Fibroblast of the aortic adventitia (primary cell): Measurements from ENCODE around the gene DIRAS1.

- CAGE, long polyA plus RNA, result no peak
Measured at GRCh38 chr19:2327198-2328235, 869 bp downstream of the LSM7 start.

GRCh38 chr19:2329454-2330102, 1.1 kb downstream of the SPPL2B start:
- CAGE, long polyA plus RNA, result no peak

DNA sequence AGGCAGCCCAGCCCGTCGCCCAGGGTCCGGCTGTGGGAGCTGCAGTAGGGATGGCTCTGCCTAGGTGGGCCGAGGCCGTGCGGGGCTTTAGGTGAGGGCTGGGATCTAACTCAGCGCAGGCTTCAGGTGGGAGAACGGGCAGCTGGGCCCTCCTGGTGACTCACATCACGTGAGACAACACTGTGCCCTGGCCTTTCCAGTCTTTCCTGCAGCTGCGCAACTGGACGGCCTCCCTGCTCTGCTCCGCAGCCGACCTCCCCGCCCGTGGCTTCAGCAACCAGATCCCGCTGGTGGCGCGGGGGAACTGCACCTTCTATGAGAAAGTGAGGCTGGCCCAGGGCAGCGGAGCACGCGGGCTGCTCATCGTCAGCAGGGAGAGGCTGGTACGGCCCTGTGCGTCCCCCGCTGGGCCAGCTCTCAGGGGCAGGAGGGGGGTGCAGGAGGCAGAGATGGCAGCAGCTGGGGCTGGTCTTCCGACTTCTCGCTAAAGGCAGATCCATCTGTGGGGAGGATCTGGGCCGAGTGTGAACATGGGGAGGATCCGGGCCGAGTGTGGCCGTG, 8.8 kb downstream of the SPPL2B start:
- CAGE, long polyA plus RNA, result no peak

DNA sequence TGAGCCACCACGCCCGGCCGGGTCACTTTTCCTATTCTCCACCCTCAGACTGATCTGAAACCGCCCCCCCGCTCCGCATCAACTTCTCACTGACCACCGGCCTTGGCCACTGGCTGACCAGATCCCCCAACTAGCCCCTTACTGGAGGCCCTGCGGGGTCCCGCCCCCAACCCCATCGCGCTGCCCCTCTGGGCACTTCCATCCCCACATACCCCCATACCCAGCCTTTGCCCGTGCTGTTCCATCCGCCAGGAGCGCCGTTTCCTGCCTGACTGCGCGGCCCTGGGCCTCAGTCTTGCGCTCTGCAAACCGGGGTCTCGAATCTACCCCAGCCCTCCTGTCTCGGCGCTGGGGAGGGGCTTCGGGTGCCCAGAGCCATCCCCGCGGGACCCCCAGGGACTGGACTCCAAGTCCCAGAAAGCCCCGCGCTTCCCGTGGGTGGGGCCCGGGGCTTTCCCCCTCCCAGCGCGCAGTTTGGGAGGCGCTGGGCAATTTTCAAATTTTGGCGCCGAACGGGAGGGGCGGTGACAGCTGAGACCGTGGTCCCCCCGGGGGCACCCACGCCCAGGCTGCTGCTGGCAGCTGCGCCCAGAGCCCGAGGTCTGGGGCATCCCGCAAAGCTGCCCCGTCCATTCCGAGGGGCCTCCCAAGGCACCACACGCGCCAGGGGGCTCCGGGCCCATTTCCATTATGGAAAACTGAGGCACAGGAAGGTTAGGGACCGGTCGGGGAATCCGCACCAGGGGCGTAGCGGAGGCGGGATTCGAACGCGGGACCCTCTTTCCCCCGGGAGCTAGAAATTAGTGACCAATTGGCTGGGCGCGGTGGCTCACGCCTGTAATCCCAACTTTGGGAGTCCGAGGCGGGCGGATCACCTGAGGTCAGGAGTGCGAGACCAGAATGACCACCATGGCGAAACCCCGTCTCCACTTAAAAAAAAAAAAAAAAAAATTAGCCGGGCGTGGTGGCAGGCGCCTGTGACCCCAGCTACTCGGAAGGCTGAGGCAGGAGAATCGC, 5.3 kb upstream of the LMNB2 start:
- CAGE, long polyA plus RNA, result no peak

DNA sequence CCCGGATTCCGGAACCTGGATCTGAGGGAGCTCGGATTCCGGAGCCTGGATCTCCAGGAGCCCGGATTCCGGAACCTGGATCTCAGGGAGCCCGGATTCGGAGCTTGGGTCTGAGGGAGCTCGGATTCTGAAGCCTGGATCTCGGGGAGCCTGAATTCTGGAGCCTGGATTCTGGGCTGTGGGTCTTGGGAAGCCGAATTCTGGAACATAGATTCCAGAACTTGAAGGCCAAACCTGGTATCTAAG, 6.4 kb upstream of the LMNB2 start:
- CAGE, long polyA plus RNA, result no peak

DNA sequence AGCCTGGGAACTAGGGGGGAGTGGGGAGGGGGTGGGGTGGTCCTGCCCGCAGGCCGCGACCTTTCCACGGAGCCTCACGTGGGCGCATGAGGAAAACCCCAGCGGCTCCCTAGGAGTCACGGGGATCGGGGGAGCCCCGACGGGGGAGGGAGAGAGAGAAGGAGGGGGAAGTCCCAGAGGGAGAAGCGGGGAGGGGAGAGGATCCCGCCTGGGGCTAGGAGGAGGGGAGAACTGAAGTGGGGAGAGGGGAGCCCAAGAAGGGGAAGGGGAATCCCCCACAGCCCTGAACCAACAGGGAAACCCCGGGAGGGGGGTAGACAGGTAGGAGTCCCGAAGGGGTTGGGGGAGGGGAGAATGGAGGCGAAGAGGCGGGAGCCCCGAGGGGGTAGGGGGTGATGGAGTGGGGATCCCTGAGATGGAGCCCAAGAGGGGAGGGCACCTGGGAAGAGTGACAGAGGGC, 3.2 kb downstream of the GADD45B start:
- CAGE, long polyA plus RNA, result no peak

DNA sequence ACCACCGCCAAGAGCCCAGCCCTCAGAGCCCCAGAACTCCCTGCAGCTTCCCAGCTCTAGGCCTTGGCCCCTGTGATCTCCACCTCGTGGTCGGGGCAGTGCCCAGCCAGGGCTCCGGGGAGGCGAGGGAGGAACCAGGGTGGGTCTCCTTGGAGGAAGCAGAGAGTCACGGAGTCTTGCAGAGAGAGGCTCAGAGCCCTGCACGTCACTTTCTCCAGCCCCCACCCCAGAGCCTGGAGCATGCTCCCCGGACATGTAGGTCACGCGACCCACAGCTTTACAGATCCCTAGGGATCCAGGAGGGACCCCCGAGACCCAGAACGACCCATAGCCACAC, 11.9 kb downstream of the GADD45B start:
- CAGE, long polyA plus RNA, result no peak

- CAGE, long polyA plus RNA, result no peak
Measured at GRCh38 chr19:2491065-2491649, 15.2 kb downstream of the GADD45B start.

- CAGE, long polyA plus RNA, result no peak
Measured at GRCh38 chr19:2495204-2496260, 19.6 kb downstream of the GADD45B start.

DNA sequence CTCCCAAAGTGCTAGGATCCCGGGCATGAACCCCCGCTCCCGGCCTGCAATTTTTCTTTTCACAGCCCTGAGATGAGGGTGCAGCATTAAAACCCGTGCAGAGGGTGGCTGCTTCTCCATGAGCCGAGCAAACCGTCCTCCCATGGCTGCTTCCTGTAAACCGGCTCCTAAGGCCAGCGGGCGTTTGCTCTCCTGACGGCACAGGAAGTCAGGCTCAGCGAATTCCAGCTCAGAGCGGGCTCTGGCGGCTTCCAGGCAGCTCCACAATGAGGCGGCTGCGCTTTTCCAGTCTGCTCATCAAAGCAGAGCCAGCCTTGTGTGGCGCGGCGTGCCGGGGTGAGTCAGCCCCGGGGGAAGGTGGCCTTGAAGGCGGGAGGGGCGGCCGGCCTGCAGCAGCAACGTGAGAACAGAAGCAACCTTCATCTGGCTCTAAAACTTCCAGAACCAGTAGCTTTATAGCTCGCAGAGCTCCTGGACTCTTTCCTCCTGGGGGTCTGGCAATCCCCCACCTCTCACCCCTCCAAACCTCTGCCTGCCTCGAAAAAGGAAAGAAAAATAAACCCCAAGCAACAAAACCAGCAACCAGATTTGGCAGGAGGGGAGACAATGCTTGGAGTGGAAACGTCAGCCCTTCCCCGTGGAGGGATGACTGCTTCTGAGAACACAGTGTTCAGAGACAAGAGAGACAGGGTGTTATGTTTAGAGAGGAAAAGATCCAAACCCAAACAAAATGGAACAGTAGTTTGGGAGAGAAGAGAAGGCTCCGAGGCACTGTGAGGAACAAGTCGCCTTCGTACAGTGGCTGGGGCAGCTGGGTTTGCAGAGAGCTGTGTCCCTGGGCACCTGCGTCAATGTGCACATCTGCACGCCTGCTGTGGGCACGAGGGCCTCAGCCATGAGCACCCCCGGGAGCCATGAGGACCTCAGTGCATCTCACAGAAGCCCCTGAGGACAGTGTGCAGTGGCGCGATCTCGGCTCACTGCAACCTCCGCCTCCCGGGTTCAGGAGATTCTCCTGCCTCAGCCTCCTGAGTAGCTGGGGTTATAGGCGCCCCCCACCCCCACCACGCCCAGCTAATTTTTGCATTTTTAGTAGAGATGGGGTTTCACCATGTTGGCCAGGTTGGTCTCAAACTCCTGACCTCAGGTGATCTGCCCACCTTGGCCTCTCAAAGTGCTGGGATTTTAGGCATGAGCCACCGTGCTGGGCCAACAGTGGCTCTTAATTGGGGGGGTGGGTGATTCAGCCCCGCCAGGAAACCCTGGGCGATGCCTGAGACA, 68.0 kb downstream of the GADD45B start:
- CAGE, long polyA plus RNA, result no peak

GRCh38 chr19:2578718-2579842, 103.2 kb downstream of the GADD45B start:
- CAGE, long polyA plus RNA, result no peak

DNA sequence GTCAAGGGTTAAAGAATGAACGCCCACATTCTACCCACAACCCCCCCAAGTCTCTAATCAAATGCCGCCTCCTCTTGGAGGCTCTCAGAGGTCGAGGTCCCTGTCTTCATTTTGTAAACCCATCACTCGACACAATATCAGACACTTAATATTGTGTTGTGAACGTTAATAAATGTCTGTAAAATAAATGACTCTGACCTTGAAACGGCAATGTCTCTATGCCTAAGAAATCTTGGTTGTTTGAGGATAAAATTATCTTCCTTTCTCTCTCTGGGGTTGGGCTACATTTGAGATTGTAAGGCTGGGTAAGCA, 8.7 kb downstream of the GNG7 start:
- CAGE, long polyA plus RNA, result no peak

- CAGE, long polyA plus RNA, result no peak
Measured at GRCh38 chr19:2694149-2694963, 8.1 kb downstream of the GNG7 start.

DNA sequence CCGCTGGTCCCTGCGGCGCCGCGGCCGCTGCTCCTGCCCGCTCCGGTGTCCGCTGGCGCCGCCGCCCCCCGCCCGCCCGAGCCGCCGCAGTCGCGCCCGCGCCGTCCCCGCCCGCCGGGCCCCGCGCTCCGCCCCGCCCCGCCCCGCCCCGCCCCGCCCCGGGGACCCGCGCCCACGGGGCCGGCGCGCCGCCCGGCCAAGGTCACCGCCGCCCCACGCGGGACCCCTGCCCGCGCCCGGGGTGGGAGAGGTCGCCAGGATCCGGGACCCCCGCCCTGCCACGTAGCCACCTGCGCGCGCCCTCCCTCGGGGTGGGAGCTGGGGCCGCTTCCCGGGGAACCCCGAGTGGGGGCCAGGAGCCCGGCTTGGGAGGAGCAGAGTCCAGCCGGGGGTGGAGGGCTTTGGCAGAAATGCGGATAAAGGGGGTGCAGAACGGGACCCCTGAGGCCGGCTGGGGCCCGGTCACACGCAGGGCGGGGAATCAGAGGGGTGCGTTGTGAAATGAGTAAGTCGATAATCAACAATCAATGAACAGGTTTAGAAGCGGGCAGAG, at the start of gene DIRAS1:
Gene DIRAS1 (minus strand): TSS at position 63 of the 553 bp plus-strand sequence.
- CAGE, long polyA plus RNA, result no peak

DNA sequence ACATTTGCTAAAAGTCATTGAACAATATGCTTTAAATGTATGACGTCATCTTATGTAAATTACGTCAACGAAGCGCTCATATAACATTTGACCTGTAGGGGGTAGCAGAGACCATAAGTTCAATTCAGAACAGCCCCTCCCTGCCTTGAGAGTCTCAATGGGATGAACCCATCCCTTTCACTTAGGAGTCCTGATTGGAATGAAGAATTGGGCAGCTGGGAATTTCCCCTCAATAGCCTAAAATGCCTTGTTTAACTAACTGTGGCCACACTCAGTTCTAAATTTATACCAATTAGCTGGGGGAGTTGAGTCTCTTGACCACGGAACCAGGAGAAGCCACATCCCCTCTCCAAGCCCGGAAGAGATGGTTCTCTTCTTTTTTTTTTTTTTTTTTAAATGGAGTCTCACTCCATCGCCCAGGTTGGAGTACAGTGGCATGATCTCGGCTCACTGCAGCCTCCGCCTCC, 15.2 kb upstream of the TLE6 start:
- CAGE, long polyA plus RNA, result no peak

GRCh38 chr19:2977786-2978053, 356 bp downstream of the TLE6 start:
- CAGE, long polyA plus RNA, result no peak

DNA sequence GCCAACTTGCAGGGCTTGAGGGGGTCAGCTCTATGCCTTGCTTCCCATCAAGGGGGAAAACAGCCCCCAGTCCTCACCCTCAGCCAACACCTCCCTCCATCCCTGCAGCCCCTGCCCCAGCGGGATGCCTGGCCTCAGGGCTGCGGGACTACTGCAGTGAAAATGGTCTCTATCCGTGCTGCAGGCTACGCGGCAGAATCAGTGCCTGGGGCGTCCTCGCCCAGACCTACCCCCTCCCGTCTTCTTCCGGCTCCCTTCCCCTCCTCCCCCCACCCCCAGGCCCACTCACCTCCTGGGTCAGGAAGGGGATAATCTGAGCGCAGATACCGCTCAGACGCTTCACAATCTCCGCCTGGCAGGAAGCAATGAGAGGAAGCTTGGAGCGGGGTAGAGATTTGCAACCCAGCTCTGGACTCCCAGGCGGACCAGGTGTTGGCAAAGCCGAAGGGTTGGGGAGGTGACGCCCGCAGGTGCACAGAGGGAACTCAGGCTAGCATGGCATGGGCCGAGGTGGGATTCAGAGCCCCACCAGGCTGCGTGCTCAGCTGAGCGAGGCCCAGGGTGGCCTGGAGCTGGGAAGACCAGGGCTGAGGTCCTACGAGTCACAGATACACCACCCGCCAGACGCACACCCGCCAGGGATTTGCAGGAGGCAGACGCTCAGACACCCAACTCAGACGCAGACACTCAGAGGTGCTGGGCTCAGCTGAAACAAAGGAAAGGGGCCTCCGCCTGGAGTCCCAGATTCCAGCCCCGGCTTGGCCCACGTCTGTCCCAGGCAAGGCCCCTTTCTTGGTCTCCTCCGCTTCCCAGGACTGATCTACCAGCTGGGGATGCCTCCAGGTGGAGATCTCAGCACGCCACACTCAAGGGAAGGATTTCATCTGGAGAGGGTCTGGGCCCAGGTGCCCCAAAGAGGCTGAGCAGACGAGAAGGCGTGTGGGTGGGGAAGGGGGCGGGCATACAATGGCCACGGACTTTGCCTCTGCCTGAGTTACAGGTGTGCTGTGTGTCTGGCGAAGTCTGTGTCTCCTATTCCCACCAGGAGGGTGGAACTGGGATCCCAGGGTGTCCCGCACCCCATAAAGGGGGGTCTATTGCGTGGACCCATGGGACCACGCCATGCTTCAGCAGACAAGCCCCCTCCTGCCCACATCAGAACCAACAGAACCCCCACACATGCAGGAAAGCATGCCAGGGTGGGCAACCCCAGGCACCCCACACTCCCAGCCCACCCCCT, 3.9 kb downstream of the TLE2 start:
- CAGE, long polyA plus RNA, result no peak

GRCh38 chr19:3046587-3047467, 15.5 kb downstream of the TLE5 start:
- CAGE, long polyA plus RNA, result no peak

- CAGE, long polyA plus RNA, result no peak
Measured at GRCh38 chr19:3132822-3133241, 3.0 kb upstream of the GNA15 start.

GRCh38 chr19:3136695-3137145, 887 bp downstream of the GNA15 start:
- CAGE, long polyA plus RNA, result no peak